Panc1 (cell line): ENCODE data around the genes NPIPB2 and MRTFB.

GRCh38 chr16:11743470-11744090 lies 923 bp upstream of the TXNDC11 start:
- RRBS, 2 experiments = no CpG with 5 or more reads among the region's 13 CpGs

DNA sequence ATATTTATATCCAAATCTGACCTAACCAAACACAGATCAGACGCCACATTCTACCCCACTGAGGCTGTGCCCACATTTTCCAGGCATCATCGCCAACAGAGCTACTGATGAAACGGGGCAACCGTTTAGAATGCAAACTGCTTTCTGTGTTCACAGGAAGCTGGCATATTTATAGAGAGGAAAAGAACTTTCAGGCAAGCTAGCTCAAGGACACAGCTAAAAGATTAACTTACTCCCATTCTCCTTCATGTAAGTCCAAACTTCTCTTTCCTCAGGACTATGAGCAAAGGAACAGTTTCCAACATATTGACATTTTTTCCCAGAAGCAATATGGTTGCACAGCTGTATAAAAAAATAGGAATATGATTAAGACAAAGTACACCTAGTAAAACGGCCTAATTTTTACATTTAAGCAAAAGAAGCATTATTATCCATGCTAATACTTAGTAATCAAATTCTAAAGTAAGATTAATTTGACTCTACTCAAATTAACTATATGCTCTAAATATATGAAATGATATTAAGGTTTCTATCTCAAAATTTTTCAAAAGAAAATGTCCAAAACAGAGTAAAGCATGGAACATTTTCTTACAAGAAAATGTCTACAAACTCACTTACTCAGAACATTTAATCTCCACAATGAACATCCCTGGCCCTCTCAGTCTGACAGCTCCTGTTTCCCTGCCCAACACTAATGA lies 15.7 kb upstream of the TXNDC11 start:
- RRBS, 2 experiments = no CpG with 5 or more reads among the region's 5 CpGs

GRCh38 chr16:11761654-11762410 lies 19.2 kb upstream of the TXNDC11 start:
- RRBS, 2 experiments = no CpG with 5 or more reads among the region's 8 CpGs

- RRBS, 2 experiments = no CpG with 5 or more reads among the region's 5 CpGs
Measured at GRCh38 chr16:11783273-11784322, 13.5 kb downstream of the ZC3H7A start.

GRCh38 chr16:11795850-11796344 lies 1.2 kb downstream of the ZC3H7A start:
- RRBS, 2 experiments = no CpG with 5 or more reads among the region's 16 CpGs

DNA sequence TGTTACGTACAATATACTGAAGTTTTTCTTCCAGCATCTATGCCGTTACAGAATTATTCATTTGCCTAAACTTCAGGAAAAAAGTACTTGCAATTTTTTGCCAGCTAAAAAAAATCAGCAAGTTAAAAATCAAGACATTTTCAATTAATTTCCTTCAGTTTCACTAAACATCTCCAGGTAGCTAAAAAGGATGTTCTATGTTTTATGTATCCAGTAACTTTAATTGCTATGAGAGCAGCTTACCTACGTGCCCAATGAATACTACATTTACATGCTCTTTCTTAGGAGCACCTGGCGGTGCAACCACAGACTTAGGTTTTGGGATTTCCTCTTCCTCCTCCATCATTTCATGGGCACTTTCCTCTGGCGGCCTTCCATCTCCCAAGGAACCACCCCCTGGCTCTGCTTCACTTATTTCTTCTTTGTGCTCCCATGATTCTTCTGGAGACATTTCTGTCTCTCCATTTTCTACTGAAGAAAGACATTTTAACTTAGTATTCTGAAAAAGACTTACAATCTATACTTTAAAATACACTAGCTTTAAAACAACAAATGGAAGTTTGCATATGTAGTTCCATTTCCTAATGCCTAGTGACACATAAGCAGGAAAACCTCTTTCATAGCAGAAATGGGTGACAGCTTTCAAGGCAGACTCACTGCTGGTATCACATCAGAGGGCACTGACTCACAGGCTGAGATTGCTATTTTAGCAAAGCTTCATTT lies 19.3 kb downstream of the GSPT1 start:
- RRBS, 2 experiments = no CpG with 5 or more reads among the region's 5 CpGs

DNA sequence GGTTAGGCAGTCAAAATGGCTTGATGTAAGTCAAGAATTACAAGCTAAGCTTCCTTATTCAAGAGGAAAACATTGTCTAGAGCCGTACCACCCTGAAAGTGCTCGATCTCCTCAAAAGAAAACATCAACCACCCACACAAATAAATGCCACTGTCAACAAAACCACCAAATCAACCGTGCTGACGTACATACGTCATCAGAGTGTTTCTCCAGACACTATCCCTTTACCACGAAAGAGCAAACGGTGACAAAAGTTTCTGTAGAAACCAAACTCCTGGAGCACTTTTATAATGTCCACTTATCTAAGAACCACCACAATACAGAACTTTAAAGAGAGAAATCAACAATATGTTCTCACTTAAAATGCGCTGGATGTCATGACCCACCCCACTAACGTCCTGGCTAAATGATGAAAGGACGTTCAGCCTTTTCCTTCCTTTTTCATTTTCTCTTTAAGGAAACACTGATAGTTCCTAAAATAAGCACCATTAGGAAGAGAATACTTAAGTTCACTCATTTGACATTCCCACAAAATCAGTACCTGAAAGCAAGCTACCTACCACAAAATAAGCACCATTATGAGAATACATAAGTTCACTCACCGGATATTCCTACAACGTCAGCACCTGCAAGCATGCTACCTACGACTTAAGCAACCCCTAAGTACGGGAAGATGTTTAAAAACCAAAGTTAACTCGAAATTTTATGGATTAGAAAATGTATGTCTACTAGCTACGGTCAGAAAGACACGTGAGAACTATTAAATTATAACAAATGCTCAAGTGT lies 1.8 kb downstream of the GSPT1 start:
- RRBS, 2 experiments = no CpG with 5 or more reads among the region's 17 CpGs

DNA sequence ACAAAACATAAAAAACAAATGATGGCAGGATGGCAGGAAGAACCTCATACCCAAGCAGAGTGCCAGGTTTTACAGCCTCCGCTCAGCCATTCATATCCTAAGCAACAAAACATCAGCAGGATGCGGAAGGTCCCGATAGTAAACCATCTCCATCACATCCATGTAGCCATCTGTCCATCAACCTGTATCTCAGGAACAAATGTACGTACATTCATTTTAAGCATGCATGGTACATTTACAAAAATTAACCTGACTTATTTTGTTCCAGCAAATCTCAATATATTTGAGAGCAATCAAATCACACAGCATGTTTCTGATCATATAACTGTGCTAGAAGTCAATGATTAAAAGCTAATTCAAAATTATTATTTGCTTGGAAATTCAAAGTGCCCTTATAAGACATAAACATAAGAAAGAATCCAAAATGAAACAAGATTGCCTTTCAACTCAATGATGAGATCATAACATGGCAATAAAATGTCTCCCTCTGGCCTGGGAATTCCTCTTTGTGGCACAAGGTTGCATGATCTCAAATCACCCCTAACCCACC lies at the start of gene NPIPB2:
TSS of gene NPIPB2 (minus strand) at position 113 of the 550 bp plus-strand sequence.
- RRBS, 2 experiments = no CpG with 5 or more reads among the region's 4 CpGs

DNA sequence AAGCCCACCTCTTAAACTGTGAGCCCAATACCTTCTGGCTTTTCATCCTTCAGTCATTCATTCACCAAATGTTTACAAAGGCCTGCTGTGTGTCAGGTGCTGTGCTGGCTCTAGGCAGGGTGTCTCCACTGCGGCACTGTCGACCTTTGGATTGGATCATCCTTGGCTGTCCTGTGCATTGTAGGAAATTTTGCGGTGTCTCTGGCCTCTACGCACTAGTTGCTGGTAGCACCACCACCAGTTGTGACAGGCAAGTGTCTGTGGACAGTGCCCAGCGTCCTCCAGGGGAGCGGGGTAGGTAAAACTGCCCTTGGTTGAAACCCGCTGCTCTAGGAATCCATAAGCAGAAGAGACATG lies 123.6 kb downstream of the SNX29 start:
- RRBS, 2 experiments = no CpG with 5 or more reads among the region's 7 CpGs

DNA sequence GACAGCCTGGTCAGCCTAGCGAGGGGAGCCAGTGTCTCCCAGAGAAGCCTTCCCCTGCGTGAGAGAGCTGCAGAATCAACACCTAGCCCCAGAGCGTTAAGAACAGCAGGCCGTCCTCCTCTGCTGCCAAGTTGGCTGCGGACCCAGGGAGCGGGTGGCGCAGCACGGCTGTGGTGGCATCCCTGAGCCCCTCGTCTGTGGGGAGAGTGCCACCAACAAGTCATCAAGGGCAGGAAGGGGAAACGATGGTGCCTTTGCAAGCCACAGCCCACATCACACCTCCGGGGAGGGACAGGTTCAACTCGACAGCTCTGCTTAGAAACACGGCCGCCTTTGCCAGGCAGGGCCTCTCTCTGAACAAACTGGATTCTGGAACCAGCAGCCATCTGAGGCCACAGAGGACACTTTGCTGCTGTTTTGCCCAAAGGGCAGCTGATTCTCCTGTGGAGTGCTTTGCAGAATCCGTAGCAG lies 270.8 kb downstream of the CPPED1 start:
- RRBS, 2 experiments = no CpG with 5 or more reads among the region's 15 CpGs

GRCh38 chr16:12536242-12536523 lies 267.5 kb downstream of the CPPED1 start:
- RRBS, 2 experiments = no CpG with 5 or more reads among the region's 4 CpGs

DNA sequence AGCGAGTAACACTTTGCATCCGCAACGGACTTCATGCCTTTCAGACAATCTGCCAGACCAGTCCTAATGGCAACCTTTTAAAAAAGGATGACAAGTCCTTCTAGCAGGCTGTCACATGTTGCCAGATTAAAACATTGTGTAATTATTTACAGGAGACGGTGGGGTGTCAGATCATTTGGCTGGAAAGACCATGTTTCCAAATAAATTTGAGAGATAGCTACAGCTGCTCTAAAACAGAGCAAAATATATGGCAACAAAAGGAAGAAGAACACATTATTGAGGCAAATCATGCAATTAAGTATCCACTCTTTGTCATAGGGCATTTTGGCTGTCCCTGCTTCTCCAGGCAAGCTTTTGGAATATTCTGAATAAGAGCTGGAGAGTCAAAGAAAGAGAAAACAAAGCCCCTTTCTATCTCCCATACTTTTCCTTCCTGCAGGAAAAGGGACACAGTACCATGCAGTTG lies 46.0 kb downstream of the CPPED1 start:
- RRBS, 2 experiments = no CpG with 5 or more reads among the region's 4 CpGs

GRCh38 chr16:13061816-13062256 lies 160.4 kb downstream of the SHISA9 start:
- RRBS, 2 experiments = no CpG with 5 or more reads among the region's 8 CpGs

- RRBS, 2 experiments = no CpG with 5 or more reads among the region's 4 CpGs
Measured at GRCh38 chr16:13936548-13937242, 16.7 kb downstream of the ERCC4 start.

DNA sequence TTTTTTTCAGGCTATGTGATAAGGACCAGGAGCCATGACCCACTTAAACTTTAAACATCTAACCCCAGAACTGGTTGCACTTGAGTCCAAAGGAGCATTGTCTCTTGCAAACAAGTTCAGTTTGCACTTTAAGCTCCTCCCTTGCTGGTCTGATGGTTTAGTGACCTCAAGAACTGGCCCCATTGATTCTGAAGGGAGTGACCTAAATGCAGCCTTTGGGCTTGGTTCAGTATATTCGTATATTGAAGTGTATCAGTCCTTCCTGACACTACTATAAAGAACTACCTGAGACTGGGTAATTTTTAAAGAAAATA lies 75.3 kb downstream of the ERCC4 start:
- RRBS, 2 experiments = no CpG with 5 or more reads among the region's 1 CpG

DNA sequence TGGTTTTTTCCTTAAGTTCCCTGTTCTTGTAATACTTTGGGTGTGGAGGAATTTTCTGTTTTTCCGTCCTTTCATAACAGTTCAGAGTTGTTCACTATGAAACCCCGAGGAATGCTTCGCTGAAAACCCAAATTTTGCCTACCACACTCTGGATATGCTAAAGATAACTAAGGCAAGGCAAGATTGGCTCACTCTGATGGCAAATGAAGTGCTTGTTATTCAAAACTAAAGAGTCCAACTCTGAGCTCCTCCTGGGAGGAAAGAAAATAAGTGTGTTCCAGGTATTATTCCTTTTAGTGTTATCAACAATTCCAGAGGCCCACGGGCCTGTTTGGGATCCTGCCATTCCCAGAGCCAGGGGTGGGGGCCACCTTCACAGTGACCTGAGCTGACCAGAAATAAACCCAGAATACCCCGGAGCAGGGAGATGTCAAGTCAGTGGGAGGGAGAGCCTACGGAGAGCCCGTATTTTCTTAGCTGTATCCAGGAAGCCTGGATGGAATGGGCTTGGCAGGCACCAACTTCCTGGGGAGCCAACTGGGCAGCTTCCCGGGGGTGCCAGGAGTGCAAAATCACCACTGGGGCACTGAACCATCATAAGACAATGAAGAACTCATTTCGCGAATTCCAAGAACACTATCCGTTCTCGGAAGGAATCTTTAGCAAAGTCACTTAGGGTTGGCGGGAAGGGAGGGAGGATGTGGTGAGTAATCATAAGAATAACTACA lies 13.3 kb upstream of the MRTFB start:
- RRBS, 2 experiments = 89% methylated on average over 1 of the region's 13 CpGs; no CpG with 5 or more reads in 1 of the 2 experiments

DNA sequence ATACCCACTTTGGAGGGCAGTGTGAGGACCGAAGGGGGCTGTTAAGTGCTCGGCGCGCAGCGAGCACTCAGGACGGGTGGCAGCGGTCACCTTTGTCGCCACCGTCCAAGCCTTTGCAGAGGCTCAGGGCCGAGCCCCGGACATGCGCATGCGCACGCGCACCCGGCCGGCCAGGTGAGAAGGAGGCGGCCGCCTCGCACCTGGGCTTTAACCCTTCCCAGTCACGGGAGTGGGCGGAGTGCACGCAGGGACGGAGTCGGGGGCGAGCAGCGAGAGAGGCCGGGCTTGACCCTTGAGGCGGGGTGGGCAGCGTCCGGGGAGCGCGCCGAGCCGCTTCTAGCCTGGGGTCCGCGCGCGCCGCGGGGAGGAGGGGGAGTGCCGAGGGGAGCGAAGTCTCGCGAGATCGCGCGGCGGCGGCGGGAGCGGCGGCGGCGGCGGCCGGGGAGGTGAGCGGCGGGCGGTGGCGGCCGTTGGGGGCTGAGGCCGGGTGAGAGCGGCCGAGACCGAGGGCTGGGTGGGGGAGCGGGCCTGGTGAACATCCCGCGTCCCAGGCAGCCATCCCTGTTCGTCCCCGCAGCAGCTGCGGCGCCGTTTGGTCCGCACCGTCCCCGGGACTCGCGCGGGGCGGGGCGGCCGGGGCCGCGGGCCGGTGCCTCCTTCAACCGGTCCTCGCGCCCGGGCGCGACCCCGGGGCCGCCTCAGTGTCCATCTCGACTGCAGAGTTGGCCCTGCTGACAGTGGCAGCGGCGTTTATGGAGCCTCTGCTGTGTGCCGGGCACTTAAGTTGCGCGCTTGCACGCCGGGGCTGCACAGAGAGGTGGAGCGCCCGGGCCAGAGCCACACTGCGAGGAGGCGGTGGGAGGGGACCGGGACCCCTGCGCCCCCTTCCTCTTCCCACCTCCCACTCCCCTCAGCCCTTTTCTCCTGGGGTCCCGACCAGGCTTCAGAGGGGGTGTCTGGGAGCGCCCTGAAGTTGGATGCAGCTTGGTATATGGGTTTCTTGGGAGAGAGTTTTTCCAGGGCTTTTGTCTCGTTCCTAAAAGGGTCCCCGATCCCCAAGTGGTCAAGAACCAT lies at the start of gene MRTFB:
TSS of gene MRTFB (plus strand) at position 400 of the 1,074 bp plus-strand sequence.
- RRBS, 2 experiments = 1 to 6% methylated on average over 17 to 36 of the region's 112 CpGs

- RRBS, 2 experiments = no CpG with 5 or more reads among the region's 4 CpGs
Measured at GRCh38 chr16:14190529-14191049, 119.5 kb downstream of the MRTFB start.

GRCh38 chr16:14203280-14203799 lies 132.2 kb downstream of the MRTFB start:
- RRBS, 2 experiments = no CpG with 5 or more reads among the region's 7 CpGs

DNA sequence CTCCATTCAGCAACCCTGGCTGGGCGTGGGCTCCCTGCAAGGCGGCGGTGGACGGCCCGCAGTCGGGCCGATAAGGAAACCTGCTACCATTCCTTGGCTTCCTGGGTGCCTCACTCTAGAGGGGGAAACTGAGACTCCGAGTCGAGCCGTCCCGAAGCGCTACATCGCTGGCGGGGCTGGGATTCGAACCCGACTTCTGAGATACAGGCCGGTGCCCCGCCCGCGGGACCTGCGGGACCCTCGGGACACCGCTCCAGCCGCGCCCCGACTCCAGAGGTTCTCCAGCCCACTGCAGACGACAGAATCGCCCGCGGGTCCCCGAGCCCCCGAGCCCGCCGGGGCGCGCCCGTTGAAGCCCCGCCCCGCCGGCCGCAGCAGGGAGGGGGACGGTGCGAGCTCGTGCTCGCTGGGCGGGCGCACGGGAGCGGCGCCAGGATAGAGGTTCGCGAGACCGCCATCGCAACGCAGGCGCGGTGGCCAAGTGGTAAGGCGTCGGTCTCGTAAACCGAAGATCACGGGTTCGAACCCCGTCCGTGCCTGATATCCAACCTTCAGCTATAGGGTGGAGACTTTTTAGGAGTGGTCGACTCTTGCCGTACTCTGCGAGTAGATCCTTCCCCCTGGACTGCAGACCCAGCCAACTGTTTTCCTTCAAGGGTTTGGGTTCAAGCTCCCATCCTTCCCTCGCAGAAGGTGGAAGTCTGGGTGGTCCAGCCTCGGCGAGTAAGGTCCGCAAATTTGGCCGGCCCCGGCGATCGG lies 214.5 kb downstream of the MRTFB start:
- RRBS, 2 experiments = 10% methylated on average over 13 of the region's 76 CpGs; no CpG with 5 or more reads in 1 of the 2 experiments